Ascending aorta (tissue), 1 donor: Measurements from ENCODE around the genes NPIPB11 and MVP.

DNA sequence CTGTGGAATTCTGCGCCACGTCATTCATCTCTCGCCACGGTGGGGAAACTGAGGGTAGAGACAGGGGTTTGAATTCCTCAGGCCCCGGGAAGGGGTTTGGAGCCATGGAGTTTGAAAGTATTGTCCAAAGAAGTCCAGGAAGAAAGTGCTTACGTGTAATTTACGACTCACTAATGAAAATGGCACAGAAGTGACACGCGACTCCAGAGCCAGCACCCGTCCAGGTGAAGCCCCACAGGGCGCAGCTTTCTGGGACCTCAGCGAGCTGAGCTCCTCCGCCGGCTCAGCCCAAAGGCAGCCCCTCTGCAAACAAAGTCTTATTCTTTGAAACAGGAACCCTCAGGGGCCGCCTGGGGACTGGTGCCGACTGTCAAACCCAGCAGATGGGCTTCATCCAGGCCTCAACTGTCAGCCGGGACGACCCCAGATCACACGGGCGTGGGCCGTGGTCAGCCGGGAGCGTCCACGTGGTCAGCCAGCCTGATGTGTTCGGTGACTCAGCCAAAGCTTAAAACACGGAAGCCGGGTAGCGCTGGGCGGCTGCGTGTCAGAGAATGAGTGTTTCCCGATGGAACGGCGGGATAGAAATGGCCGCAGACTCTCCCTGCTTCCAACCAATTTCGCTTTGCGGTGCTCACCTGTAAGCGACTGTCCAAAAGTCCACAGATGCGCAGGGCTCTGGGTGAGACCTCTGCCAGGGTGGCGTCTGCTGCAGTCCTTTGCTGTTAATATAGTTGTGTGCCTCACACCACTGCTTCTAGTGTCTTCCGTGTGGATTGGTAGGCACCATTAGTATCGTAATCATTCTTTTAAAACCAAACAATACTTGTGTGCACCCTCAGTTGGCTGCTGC lies 200.2 kb downstream of the LAT start:
- PRO-cap = unidirectional peak, plus-strand start at position 511 of the sequence

- PRO-cap = no peak
Observed at GRCh38 chr16:29200161-29200952, 206.2 kb downstream of the NPIPB11 start.

DNA sequence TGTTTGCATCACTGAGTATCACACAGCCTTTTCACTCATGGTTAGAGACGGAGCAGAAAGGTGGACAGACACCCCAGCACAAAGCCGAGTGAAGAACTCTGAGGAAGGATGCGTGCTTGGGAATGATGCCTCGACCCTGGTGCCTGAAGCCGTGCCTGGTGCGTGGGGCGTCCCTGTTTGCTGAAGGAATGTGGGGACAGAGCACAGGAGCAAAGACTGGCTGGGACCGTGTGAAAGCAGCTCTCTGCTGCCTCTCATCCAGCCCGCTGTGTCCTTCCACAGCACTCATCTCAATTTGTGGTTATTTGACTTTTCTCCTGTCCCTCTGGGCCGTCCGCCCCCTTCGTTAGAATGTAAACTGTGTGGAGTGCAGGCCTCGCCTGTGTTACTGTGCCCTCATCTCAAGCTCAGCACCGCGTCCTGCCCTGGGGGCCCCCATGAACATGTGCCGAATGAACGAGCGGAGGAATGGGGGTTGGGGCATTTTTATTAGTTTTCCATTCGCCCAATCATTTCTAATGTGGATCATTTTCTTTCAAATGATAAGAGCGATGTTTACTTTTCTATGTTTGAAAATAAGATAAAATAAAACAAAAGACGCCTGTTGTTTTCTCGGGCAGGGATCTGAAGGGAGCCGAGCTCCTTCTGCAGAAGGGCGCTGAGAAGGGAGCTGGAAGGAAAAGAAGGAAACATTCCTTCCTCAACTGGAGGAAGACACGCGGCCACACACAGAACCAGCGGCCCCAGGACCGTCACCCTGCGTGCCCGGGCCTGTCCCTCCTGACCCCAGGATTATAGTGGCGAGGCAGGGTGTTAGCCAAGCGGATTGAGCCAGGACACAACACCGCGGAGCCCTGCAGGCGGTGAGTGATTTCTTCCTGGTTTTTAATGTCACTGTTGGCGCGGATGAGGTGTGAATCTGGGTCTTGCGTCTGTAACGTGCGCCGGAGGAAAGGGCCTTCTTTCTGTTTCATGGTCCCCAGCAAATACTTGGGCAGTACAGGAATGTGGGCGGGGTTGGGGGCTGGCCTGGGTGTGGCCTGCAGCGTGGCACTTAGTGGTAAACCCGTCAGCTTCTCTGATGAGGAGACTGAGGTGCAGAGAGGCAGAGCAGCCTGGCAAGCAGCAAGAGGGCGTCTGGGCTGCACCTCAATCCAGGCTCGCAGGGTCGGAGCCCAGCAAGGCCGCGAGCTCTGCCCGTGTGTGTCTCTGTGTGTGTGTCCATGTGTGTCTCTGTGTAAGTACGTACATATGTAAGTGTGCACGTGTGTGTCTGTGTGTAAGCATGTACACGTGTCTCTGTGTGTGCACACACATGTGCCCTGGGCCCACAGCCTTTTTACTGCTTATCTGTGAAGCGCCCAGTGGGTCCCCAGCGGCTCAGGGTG lies 155.2 kb downstream of the NPIPB11 start:
- PRO-cap = no peak

DNA sequence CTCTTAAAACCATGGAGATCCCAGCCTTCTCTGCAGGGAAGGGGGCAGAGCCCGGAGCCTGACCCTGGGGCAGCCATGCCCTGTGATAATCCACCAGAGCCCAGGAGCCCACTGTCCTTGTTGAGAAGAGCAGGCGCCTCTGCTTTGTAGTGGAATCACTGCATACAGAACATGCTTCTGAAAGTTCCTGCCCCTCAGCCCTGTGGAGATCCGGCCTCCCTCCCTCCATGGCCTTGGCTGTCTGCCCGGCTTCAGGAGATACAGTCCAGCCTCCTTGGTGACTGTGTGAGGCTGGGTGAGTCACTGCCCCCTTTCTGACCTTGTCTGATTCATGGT lies 141.3 kb downstream of the NPIPB11 start:
- PRO-cap = unidirectional peak, minus-strand start at position 235 of the sequence

DNA sequence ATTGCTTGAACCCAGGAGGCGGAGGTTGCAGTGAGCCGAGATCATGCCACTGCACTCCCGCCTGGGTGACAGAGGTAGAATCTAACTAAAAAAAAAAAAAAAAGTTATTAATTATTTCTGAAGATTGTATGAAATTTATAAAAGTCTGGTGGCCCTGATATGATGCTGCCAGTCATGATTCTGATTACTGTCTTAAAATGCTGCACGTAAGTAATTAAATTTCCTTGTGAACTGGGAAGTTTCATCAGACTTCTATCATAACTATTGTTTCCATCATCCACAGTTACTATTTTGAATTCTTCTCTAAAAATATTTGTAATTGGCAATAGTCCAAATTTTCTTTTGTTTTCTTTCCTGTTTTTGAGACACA lies at the start of gene NPIPB11:
Gene NPIPB11, minus strand, starts transcription at position 86 of the 370 bp plus-strand sequence.
- PRO-cap = no peak

DNA sequence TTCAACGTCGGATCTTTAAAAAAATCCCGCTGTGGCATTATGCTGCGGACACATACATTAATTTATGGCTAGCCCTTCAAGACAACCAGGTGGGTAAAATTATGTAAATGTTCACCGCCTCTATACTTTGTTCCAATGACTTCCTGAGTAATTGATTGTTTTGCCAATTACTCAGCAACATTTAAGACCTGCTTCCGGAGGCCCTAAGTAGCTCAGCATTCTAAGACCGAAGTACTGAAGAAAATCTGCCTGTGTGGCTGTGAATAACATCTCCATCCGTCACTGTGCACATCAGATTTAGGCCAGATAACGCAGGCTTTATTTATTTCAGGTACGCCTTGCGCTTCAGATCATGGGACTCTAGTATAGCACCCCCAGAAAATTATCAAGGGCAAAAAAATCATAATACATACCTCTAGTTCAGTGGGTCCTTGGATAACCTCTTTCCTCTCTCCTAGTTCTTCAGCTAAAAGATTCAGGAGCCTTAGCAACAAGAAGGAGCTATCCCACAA lies 23.4 kb downstream of the QPRT start:
- PRO-cap = no peak

- PRO-cap = no peak
Observed at GRCh38 chr16:29709582-29709930, 30.6 kb downstream of the QPRT start.

- PRO-cap = unidirectional peak, minus-strand start at chr16:29741673
Observed at GRCh38 chr16:29741568-29741880, 4.3 kb downstream of the C16orf54 start.

- PRO-cap = no peak
Observed at GRCh38 chr16:29757998-29758384, 12.2 kb upstream of the C16orf54 start.

DNA sequence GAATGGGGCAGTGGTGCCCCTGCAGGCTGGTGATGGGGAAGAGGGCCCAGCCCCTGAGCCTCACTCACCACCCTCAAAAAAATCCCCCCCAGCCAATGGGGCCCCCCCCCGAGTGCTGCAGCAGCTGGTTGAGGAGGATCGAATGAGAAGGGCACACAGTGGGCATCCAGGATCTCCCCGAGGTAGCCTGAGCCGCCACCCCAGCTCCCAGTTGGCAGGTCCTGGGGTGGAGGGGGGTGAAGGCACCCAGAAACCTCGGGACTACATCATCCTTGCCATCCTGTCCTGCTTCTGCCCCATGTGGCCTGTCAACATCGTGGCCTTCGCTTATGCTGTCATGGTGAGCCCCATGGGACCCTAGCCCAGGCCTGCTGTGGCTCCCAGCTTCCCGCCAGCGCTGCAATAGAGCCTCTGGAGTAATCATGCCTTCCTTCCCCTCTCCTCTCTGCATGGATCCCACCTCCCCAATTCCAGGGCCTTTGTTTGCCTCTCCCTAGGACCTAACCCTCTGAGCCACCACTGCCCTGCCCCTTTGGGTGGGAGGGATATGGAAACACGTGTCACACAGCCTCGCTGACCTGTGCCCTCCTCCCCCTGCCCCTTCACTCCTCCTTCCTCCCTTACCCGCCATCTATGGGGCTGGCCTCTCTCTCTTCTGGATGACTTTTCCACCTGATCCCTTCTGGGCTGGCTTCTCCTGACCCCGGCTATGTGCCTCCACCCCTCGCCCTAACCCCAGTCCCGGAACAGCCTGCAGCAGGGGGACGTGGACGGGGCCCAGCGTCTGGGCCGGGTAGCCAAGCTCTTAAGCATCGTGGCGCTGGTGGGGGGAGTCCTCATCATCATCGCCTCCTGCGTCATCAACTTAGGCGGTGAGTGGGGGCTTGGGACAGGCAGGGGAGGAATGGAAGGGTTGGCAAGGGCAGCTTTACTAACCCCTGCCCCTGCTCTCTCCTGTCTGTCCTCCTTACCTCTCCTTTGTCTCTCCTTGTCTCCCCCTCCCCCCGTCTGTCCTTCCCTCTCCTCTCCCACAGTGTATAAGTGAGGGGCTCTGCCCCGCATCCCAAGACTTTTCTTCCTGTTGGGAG lies 1.9 kb downstream of the PRRT2 start:
- PRO-cap = no peak

DNA sequence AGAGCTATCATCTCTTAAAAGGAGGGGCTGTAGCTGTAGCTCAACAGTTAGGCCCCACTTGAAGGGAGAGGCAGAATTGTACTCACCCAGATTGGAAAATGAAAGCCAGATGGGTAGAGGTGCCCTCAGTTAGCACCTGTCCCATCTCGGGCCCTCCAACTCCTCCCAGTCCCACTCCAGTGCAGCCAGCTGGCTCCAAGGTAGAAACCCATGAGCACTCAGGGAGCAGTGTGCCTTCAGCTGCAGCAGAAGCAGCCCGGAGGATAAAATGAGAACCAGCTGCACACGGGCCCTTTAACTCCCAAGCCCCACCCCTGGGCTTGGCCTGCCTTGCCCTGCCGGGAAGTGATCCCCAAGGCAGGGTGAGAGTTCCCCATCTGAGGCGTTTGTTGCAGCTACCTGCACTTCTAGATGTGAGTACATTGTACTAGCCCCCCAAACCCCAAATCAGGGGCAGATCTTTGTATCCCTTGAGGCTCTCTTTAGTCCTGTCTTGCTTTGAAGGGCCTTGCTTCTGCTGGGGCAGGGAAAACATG lies at the start of gene MVP:
Gene MVP, plus strand, starts transcription at position 365 of the 536 bp plus-strand sequence.
- PRO-cap = unidirectional peak, plus-strand start at position 376 of the sequence

GRCh38 chr16:29926393-29927016 lies 479 bp upstream of the KCTD13 start:
- PRO-cap = no peak

DNA sequence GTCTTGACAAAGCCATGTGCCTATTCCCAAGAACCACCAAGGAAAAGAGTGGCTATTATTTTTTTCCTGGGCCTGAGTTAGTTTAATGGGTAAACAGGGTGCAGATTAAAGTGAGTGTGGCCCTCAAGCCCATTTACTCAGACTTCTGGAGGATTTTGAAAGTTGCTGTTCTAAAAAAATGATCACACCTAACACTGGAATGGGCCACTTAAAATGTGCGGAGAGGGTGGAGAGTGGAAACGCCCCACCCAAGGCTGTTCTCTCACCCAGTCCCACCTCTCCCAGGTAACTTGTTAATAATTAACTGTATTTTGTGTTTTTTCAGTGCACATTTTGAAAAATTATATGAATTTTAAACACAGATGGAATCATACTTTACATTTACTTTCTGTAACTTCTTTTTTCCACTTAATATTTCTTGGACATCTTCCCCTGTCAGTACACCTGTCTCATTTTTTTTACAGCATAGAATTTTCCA lies 5.4 kb downstream of the HIRIP3 start:
- PRO-cap = no peak

DNA sequence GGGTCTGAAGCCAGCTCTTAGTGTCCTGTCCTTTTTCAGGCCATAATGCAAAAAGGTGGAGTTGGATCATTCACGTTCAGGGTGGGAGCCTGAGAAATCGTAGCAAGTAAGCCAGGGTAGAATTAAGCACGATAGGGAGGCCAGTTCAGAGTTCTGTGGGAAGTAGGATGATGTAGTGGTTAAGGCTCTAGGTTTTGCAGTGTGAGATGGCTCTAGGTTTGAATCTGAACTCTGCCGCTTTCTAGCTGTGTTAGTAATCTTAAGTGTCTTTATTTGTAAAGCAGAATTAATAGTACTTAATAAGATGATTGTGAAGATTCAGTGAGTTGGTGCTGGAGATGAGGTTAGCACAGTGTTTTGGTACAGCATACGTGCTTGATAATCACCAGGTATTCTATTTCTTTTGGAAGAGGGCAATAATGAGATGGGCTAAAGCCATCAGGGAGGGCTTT lies 1.2 kb downstream of the PPP4C start:
- PRO-cap = no peak

DNA sequence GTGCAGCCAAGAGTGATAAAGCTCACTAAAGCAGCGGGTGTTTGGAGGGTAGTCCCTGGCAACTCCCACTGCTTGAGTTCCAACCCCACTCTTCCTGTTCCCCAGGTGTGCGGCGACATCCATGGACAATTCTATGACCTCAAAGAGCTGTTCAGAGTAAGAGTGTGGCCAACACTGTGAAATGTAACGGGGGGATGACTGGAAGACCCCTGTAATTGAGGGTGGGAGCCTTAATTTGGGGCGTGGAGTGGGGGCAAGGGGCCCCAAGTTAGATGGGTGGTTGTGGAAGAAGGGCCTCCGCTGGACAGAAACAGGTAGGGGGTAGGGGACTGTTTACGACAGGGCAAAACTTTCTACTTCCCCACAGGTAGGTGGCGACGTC lies 6.6 kb downstream of the PPP4C start:
- PRO-cap = no peak

- PRO-cap = no peak
Observed at GRCh38 chr16:30185092-30185478, 1.7 kb downstream of the CORO1A start.

GRCh38 chr16:30378310-30379417 lies 3.7 kb downstream of the SEPTIN1 start:
- PRO-cap = bidirectional peak, plus-strand start at chr16:30378443, minus-strand start at chr16:30378242

DNA sequence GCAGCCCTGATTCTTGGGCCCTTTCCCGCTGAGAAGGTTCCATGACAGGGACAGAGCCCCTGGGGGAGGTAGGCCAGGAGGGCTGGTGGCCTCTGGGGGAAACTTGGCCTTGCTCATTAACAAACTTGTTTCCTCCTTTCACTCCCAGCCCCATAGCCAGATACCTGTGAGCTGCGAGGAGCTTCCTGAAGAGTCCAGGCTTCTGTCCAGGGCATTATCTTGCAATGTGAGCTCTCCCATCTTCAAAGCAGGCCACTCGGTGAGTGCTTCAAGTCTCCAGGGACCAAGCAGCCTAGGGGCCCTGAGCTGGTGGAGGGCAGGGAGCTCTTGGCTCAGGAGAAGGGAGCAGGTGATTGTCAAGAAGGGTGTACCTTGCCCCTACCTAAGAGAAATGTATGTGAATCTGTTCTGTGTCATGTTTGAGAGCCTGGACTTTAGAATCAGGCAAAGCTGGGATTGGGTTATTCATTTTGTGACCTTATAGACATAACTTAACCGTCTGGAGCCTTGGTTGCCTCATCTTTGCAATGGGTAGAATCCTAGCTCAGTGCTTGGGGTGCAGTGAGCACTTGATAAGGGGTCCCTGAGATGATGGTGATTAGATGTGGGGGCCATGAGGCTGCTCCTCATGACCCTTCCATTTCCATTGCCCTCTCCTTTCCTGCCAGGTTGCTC lies 16.0 kb downstream of the ZNF768 start:
- PRO-cap = no peak

DNA sequence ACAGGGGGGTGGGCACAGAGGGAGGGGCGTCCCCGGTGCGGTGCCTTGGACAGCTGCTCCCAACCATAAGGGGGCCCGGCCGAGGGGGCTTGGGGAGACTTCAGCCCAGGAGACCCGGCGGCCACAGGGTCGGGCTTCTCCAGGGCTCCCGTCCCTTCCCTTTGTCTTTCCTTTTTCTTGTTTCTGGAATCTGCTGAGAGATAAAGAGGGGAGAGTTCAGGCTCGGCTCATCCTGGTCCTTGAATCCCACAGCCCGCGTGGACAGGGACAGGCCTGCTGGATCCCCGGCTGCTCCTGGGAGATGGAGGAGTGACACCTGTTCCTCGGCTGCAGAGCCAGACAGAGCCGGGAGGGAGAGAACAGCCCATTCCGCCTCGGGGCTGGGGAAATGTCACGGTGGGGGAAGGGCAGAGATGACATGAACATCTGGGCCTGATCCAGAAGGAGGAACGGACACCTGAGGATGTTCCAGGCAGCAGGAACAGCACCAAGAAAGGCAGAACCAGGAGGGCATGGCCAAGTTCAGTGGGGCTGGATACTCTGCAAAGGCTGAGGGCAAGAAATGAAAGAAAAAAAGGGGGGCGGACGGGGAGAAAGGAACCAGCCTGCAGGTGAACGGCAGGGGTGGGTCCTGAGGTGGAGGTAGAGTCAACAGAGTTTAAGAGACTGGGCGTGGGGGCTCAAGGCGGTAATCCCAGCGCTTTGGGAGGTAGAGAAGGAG lies 2.1 kb downstream of the ZNF764 start:
- PRO-cap = no peak

GRCh38 chr16:30557030-30557685 lies 1.0 kb downstream of the ZNF764 start:
- PRO-cap = no peak